ENCODE measurements around the genes KIF4A, DLG3, ITGB1BP2, TAF1, GCNA and PIN4.

- PRO-cap = unidirectional peak, minus-strand start at chrX:70289910
Observed at GRCh38 chrX:70289776-70290916, at the start of gene KIF4A. KIF4A (plus strand) TSS chrX:70290104.

DNA sequence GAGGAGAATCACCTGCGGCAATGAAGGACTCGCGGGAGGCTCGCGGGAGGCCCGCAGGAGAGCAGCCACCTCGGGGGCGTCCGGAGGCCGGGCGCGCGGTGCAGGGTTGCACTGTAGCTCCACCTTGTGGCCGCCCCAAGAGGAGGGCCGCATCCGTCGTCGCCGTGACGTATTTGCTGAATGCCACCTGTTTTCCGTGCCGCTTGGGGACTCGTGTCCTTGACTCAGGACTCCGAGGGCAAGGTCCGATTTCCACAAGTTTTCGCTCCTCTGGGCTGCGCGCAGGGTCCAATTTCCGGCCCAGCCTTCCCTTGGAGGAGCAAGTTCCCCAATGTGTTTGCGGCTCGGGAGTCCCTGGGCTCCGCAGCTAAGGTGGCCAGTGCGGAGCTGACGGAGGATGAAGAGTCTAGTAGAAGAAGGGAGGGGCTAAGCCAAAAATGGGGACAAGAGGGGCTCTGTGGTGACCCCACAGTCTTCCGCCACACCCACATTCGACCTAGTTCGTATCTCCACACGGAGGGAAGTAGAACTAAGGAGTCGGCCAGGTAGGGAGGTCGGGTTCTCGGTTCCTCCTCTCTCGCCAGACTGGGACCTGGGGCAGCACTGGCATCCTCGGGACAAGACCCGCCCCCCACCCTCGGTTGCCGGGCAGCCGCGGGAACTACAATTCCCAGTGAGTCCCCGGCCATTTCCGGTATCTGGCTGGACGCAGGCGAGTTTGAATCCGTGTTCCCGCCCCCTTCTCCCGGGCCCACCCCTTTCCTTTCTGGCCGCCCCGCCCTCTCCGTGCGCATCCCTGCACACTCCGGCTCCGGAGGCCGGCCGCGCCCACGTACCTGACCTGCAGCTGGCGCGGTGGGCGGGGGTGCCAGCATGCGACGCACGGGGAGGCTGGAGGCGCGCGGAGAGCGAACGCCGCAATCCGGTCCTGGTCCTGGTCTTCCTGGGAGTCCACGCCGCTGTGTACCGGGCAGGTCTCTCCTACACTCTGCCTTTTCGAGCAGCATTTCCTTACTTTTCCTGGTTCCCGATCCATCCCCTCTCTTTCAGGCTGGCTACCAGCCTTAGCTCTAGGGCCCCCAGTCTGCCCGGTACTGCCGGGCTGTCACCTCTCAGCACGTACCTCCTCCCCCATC lies 10.4 kb upstream of the DLG3 start:
- PRO-cap = bidirectional peak, plus-strand start at position 874 of the sequence, minus-strand start at position 605 of the sequence

DNA sequence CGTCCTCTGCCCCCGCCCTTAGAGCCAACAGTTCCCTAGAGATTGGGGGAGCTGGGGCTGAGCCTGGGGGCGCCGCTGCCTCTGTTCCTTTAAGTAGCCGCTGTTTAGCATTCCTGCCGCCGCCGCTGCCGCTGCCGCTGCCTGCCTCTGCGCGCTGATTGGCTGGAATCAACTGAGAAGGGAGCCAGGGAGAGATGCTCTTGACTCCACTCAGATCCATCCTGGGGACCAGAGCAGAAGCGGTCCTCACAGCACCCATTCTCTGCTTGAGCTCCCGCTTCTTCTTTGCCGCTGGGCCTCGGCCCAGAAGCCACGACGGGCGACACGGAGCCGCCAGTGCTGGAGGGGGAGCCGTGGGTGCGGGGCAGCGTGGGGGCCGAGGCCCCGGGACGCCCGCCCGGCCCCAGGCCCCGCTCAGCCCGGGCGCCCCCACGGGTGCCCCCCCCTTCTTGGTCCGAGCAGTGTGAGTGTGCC lies at the start of gene DLG3:
TSS of gene DLG3 (plus strand) at position 204 of the 474 bp plus-strand sequence.
- PRO-cap = no peak

- PRO-cap = no peak
Observed at GRCh38 chrX:70502262-70502816, 57.7 kb downstream of the DLG3 start.

- PRO-cap = no peak
Observed at GRCh38 chrX:71118838-71119641, 644 bp downstream of the MED12 start.

- PRO-cap = no peak
Observed at GRCh38 chrX:71214817-71215624, 8.0 kb upstream of the GJB1 start.

DNA sequence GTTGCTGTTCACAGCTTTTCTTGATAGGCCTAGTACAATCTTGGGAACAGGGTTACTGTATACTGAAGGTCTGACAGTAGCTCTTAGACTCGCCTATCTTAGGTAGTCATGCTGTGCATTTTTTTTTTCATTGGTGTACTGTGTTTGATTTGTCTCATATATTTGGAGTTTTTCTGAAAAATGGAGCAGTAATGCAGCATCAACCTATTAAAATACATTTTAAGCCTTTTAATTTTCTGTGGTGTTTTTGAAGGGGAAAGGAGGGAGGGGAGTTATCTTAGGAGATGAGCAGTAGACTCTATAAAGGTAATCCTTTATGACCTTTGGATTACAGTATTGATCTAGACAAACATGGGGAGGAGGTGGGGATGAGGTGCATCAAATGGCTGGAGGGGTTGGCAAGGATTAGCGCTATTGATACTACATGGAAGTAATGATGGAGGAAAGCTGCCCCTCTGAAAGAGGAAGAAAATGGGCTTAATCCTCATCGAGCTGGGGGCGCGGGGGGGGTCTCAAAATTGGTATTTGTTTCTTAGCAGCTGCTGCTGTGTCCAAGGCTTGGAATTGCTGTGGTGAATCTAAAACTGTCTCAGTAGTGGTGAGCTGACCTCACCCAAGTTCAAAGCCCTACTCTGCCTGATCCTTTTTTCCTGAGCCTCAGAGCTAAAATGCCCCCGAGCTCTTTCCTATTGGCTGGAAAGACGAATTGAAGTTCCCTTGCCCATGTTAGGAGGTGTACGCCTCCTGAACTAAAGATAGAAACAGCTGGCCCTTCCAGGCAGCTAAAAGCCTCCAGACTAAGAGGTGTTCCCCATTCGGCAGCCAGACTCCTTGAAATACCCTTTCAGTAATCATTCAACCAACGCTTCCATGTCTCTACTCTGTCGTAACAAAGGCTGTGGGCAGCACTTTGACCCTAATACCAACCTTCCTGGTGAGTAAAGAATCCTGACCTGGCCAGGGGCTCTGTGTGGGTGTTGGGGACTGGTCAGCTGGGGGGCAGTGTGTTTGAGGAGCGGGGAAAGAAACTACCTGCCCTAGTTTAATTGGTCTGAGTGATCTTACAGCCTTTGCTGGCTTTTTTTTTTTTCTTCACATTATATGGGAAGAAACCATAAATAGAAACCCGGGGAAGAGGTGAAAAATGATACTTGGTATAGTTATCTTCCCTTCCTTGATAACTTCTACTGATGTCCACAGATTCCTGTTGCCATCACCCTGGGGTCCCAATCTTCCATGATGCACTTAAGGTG lies at the start of gene ITGB1BP2:
TSS of gene ITGB1BP2 (plus strand) at position 814 of the 1,253 bp plus-strand sequence.
- PRO-cap = unidirectional peak, plus-strand start at position 814 of the sequence

GRCh38 chrX:71365608-71366757 lies at the start of gene TAF1:
TAF1 (plus strand) TSS chrX:71366357.
- PRO-cap = unidirectional peak, minus-strand start at chrX:71365898; unidirectional peak, plus-strand start at chrX:71366360; unidirectional peak, plus-strand start at chrX:71366390; unidirectional peak, plus-strand start at chrX:71366541

DNA sequence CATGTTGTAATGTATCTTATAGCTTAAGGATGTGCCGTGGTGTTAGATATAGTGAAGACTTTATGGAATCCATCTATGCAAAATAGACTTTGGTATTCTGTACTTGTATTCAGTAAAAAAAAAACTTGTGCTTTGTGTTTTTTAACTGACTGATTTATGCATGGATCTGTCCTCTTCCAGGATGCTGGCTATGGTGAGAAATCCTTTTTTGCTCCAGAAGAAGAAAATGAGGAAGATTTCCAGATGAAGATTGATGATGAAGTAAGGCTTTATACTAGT lies 23.2 kb downstream of the TAF1 start:
- PRO-cap = no peak

GRCh38 chrX:71453779-71454794 lies 78.8 kb upstream of the OGT start:
- PRO-cap = no peak

GRCh38 chrX:71459232-71459859 lies 73.6 kb upstream of the OGT start:
- PRO-cap = no peak

GRCh38 chrX:71515017-71515389 lies 17.9 kb upstream of the OGT start:
- PRO-cap = no peak

DNA sequence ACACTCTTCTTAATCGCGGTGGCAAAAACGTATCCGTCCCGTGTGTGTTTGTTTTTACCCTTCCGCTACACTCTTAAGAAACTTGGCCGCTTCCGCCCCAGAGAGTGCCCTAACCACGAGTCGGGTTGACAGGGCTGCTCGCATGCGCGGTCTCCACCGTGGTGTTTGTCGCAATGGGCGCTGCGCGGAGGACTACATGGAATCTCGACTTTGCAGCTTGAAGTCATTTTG lies 214 bp upstream of the OGT start:
- PRO-cap = bidirectional peak, plus-strand start outside the sequence, minus-strand start at position 122 of the sequence

DNA sequence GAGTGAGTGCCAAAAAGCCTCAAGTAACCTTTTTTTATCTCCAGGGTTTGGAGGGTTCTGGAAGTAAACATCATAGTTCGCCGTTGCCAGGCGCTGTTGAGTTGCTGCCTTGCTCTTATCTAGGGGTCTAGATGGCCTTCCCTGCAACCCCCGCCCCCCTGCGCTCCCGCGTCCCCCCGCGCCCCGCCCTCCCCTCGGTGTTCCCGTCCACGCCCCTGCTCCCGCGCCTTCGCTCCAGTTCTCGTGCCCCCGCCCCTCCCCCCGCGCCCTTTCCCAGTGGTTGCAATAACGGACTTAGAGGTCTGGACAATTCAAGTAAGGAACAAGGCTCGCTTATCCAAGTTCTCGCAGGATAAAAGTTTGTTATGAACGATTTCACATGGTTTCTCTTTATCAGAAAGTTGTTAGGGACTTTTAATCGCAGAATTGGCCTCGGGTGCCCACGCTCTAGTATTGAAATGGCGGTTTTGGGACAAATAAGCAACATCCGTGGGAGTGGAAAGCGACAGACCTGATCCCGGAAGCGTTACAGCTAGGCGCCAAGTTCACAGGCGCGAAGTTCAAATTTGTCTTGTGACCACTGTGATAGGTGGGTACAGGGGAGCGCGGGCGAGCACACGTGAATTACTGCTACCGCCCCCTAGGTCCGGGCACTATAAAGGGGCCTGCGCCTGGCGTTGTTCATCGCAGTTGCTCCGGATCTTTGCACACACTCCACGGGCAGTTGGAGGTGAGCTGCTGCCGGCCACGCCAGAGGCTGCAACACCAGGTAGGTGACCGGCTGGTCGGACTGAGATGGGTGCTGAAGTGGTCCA lies at the start of gene GCNA:
TSS of gene GCNA (plus strand) at position 684 of the 815 bp plus-strand sequence.
- PRO-cap = no peak

GRCh38 chrX:71935660-71936065 lies 25.0 kb downstream of the NHSL2 start:
- PRO-cap = no peak

DNA sequence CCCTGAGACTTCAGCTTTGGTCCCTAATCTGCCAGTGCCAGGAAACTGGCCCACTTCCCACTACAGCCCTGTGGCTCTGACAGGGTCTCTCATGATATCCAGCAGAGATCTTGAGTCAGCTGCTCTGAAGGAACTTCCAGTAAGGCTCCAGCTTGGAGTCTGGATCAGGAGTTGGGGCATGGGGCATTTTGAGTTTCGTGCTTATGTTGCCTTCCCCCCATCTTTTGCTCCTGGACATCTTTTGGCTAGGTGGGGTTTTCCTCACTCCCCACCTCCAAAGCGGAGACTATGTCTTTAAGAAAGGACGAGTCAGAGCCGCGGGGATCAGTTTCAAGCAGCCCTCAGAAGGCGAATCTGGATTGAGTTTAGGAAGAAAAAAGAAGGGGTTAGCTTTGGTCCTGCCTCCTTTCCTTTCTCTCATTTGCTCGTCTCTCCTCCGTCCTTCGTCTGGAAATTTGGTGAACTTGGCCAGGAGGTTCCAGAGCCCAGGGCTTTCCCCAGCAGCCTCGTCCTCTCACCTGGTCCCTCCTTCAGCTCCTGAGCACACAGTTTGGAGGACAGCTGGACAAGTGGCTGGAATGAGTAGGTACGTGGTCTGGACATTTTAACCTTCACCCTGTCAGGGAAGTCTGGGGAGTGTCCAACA lies 116.6 kb downstream of the NHSL2 start:
- PRO-cap = no peak

DNA sequence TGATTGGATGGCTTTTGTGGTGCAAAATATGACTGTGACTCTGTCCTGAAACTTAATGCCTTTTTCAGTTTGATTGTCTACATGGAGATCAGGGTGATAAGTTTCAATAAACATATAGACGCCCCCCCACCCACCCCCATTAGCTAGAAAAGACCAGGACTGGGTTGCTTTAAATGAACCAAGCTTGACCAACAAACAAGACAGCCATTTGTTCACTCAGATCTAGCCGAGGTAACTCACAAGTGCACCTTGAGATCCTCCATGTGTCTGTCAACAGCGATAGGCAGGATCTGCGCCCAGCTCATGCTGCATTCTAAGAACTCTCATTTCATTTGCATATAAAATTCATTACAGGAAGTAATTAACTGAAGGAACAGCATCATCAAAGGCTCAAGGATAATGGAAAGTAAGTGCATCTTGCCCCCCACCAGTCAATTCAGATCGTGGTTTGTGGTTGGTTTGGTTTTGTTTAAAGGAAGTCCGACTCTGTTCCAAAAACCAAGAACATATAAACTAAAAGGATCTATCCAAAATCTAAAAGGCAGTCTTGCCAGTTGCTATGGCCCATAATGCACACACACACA lies 37.3 kb upstream of the PIN4 start:
- PRO-cap = no peak

- PRO-cap = no peak
Observed at GRCh38 chrX:72180871-72182163, at the start of gene PIN4. PIN4 (plus strand) TSS chrX:72181757.

- PRO-cap = no peak
Observed at GRCh38 chrX:72272931-72273558, 4.0 kb downstream of the RPS4X start.

- PRO-cap = no peak
Observed at GRCh38 chrX:72459080-72459365, 113.6 kb downstream of the HDAC8 start.